Anterior vena cava (tissue), 1 donor: Measurements from ENCODE around the gene GREB1.

- PRO-cap: no peak
These were observed 33.2 kb upstream of the E2F6 start for GRCh38 chr2:11499015-11499656.

DNA sequence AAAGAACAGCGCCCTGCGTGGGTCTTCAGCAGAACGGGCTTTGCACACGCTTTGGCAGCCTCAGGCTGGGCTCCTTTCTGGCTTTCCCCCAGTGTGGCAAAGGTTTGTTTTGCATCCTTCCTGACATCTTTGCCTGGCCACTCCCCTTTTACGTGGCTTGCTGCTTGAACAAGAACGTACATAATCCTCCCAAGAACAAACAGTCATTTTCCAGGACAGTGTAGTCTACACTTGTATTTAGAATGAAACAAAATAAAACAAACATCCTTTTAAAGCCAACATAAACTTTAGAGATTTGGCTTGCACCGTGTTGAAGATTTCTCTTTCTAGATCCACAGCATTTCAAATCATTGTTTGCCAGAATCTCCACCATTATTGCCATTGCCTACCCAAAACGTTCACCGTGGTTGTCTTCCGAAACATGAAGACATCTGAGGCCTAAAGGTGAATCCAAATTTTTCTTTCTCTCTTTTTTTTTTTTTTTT lies 25.4 kb upstream of the GREB1 start:
- PRO-cap: no peak

DNA sequence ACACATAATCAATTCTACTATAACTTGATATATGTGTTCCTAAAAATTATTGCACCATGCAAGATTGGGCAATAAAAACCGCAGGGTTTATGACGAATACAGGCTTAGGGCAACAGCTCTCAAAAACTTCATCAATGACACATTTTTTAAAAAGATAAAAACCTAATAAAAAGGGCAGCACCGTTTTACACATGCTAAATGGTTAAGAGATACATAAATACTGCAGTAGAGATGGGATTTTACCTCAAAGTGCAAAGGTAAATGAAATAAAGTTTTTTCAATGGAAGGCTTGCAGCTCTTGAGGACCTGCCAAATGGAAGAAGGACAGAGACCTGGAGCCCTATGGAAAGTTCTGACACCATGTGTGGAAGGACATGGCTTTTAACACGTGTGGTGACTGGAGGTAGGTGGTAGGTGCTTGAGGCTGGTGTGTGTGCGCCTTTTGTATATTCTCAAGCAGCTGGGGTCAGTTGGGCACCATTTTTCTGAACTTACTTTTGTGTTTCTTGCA lies at the start of gene GREB1:
TSS of gene GREB1 (plus strand) at position 194 of the 511 bp plus-strand sequence.
- PRO-cap: no peak

- PRO-cap: no peak
These were observed 20.5 kb downstream of the GREB1 start for GRCh38 chr2:11554308-11554789.

DNA sequence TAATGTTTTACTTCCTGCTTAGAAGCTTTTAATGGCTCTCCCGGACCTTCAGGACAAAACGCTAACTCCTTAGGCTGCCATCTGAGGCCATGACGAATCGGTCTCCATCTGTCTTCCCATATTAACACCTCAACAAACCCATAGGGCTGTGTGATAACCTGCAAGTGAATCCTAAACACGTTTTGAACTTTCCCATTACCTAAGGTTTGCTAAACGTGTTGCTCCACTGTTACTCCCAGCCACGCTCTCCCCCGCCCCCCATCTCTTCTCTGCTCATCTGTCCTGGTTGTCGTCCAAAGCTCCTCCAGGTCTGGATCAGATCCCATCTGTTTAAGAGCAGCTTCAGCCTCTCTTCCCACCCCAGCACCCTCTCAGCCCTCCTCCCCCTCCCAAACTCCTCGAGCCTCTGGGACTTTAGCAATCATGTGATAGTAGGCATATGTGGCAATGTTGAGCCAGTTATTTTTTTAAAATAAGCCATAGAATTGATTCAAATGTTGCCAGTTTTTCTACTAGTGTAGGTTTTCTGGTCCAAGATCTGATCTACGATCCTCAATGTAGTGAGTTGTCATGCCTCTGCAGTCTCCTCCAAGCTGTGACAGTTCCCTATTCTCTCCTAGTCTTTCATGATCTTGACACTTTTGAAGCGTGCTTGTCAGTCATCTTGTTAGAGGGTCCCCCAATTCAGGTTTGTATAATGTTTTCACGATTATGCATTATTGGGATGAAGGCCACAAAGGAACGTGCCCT lies 20.0 kb upstream of the LPIN1 start:
- PRO-cap: no peak

DNA sequence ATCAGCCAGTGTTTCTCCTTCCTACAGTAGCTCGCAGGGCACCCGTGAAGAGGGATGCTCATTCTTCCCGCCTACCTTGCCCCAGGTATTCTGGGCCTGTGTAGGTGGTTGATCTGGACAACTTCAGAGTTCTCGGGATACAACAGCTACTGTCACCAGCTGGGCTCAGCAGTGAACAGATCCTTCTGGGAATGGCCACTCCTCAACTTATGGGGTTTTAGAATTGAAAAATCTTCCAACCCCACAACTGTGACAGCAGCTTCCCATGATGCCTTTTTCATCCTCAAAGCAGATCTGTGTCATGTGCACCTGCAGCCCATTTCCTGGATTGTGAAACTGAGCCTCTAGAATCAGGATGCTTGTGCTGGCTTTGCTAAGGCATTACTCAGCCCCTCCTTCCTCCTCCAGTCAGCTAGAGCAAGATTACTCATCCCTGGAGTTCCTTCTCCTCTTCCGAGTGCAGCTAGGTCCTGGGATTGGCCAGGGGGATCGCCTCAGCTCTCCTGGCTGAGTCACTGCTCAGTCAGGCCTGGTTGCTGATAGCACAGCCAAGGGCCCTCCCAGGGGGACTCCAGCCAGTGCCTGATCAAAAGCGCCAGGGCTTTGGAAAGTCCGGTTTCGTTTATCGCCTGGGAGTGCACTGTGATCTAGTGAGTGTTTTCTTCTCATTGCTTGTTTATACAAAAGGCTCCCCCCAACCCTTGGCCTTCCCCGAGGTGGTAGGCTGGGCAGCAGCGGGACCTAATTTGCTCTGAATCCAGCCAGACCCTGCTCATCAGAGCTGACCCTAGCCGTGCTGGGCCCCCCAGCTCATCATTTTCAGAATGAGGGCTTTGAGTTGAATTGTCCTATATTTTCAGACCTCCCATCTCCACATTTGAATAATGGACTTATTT lies 2.4 kb upstream of the LPIN1 start:
- PRO-cap: no peak

DNA sequence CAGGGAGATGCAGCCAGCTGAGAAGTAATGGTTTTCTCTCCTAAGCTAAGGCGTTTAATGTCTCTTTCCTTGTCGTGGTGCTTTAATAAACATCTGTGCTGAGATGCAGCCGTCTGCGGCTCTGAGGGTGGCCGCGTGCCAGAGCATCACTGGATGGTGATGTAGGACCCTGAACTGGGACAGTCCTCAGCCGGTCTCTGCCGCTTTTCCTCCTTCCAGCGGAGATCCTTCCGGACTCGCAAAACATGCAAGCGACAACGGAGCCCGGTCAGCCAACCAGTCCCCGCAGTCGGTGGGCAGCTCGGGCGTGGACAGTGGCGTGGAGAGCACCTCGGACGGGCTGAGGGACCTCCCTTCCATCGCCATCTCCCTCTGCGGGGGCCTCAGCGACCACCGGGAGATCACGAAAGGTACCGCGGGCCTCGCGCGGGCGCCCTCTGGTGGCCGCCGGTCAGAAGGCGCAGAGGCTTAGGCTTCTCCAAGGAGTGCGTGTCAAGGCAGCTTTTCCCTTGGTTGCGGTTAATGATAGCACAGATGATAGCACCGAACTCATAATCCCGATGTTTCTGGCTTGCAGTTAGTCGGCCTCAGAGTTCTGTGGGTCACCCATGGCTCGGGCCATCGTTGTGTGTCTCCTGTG lies 38.4 kb downstream of the LPIN1 start:
- PRO-cap: no peak

GRCh38 chr2:12313593-12314194 lies 403.0 kb upstream of the TRIB2 start:
- PRO-cap: no peak

DNA sequence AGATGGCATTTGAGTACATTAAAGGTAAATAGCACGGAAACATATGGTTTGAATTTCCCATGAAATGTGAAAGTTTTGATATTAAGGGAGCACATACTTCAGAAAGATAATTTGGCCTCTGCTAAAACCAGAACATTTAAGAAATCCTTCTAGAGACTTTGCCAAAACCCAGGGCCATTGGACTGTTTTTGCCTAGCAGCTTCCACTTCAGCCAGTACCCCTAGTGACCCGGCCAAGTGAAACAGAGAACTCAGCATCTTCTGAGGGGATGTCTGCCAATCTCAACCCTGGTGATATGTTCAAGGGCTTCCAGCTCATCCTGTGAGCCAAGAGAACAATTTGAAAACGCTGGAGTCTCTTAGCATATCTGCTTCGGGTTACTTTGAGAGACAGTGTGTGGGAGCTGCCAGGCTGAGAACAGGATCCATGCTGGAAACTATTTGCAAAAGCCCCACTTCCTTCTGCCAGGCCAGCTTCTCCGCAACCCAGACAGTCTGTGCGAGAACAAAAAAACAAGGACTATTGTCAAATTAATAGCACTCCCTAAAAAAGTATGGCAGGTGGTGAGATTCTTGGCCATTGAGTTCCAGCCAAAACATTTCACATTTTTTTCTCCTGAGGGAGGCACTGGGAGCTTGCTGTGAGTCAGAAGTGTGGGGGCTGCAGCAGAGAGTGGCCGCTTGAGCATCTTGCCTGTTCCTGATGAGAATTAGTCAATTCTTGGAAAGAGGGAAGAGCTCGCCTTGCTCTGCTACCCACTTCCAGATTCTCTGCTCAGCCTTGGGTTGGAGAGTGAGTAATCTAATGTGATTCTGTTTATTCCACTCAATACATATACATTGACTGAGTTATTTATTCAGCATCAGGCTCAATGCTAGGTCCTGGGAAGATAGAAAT lies 395.6 kb upstream of the TRIB2 start:
- PRO-cap: unidirectional peak, plus-strand start at position 716 of the sequence

GRCh38 chr2:12456072-12456878 lies 260.5 kb upstream of the TRIB2 start:
- PRO-cap: no peak

GRCh38 chr2:12788383-12788978 lies 71.7 kb downstream of the TRIB2 start:
- PRO-cap: no peak

GRCh38 chr2:12929318-12929642 lies 212.5 kb downstream of the TRIB2 start:
- PRO-cap: no peak

DNA sequence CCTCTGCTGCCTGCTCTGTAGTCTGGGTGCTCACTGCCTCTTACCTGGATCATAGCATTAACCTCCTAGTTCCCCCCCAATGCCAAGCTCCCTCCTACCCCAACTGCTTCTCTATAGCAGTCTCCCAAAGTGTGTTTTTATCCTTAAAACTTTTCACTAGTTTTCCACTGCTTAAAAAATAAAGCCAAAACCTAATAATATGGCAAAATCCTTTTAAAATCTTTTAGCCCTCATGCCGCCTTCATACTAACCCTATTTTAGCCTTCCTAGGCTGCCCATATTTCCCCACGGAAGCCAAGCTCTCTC lies 85.2 kb downstream of the LRATD1 start:
- PRO-cap: no peak

GRCh38 chr2:15404422-15404957 lies 156.6 kb downstream of the NBAS start:
- PRO-cap: no peak

- PRO-cap: no peak
These were observed 6.6 kb downstream of the NBAS start for GRCh38 chr2:15554363-15555160.

DNA sequence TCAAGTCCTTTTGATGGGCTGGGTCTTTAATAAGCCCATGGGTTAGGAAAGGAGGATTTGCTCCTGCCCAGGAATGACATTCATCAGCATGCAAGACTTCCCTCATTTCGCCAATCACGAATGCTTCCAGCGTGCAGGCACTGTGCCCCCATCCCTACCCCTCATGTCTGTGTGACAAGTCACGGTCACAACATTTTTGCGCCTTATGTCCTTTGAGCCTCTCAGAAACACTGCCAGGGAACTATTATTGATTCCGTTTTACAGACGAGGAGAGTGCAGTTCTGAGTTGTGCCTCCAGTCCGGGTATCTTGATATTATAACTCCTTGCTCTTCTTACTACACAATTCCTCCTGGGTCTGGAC lies 101.9 kb upstream of the MYCN start:
- PRO-cap: no peak

- PRO-cap: no peak
These were observed 121.0 kb downstream of the MYCN start for GRCh38 chr2:16061405-16061725.

DNA sequence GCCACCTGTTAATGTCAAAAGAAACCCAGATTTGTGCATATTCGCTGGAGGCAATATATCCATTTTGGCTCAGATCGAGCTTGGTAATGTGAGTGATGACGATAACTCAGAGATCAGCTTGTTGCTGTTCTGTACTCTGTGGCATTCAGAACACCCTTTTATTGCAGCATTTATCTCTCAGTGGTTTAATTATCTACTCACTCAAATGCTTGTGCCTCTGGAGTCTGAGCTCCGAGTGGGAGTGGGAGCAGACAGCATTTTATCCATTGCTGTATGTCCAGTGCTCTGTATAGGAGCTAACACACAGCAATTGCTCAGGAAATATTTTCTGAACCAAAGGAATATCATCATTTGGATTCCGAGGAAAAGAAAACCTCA lies 183.6 kb downstream of the MYCN start:
- PRO-cap: no peak

GRCh38 chr2:16407275-16407788 lies 258.3 kb downstream of the CYRIA start:
- PRO-cap: no peak

- PRO-cap: no peak
These were observed 31.9 kb downstream of the CYRIA start for GRCh38 chr2:16633478-16634426.